Transverse colon (tissue), 4 donors: Measurements from ENCODE around the genes TMEM81, CDK18 and ELK4.

DNA sequence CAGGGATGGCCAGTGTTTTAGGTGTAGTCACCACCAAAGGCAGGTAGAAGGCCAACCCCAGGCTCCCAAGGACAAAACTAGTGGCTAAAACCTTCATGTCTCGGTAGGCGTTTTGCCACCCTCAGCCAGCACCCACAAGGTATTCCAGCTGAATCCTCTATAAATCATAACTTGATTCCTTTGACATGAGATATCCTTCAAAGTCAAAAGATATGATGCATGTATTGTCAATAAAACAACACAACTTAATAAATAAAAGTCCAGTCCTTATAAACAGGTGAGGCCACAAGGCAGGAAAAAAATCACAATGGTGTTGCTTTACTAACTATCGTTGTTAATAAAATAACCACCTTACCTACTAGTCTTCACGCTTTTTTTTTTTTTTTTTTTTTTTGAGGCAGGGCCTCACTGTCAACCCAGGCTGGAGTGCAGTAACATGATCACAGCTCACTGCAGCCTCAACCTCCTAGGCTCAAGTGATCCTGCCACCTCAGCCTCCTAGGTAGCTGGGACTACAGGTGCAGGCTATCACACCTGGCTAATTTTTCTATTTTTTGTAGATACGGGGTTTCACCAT, at the start of gene TMEM81:
Gene TMEM81, minus strand, starts transcription at position 237 of the 577 bp plus-strand sequence.
- PRO-cap, result no peak
- RAMPAGE, long total RNA, 4 experiments, result no peak in any of the 4 experiments

DNA sequence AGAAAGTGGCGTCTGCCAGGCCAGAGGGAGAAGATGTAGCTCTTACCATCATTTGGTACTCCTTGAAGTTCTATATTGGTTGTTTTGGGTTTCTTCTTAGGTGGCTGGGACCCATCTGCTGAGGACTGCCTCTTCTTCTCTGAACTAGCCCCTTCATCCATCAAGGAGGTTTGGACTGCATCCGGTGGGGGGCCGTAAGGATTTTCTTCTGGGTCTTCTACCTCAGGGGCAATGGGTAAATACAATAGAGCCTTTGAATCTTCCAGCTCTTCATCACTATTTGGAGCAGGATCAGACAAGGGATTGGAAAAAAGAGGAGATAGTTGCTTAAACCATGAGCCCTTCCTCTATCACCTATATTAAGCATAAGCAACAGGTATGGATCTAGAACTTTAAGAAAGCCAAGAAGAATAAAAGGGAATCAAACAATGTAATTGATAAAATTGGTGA, 12.4 kb upstream of the TMEM81 start:
- PRO-cap, result no peak
- RAMPAGE, long total RNA, 4 experiments, result start-site peak on the minus strand in 2 of 4 experiments, centred at positions 200 to 214 of the sequence, 7 to 16 reads per replicate

DNA sequence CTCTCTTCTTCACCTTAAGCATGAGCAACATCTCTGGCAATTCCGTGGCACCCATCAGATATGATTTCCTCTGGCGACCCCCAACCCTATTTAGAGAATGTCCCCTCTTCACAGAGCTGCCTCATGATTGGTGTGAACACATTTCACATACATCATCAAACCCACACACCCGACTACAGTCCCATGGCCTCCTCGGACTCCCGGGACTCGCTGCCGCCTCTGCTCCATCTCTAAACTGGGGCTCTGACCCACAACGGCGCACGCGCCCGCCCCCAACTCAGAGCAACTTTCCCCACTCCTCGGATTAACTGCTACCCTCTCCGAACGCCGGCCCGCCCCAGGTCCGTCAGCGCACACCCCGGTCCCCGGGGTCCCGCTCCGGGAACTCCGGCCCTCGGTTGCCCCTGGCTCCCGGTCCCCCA, 848 bp downstream of the DSTYK start:
- PRO-cap, result no peak
- RAMPAGE, long total RNA, 4 experiments, result no peak in any of the 4 experiments

GRCh38 chr1:205293442-205294031, 28.0 kb downstream of the NUAK2 start:
- PRO-cap, result no peak
- RAMPAGE, long total RNA, 4 experiments, result no peak in any of the 4 experiments

GRCh38 chr1:205455305-205455777, 504 bp downstream of the BLACAT1 start:
- PRO-cap, result no peak
- RAMPAGE, long total RNA, 4 experiments, result no peak in any of the 4 experiments

DNA sequence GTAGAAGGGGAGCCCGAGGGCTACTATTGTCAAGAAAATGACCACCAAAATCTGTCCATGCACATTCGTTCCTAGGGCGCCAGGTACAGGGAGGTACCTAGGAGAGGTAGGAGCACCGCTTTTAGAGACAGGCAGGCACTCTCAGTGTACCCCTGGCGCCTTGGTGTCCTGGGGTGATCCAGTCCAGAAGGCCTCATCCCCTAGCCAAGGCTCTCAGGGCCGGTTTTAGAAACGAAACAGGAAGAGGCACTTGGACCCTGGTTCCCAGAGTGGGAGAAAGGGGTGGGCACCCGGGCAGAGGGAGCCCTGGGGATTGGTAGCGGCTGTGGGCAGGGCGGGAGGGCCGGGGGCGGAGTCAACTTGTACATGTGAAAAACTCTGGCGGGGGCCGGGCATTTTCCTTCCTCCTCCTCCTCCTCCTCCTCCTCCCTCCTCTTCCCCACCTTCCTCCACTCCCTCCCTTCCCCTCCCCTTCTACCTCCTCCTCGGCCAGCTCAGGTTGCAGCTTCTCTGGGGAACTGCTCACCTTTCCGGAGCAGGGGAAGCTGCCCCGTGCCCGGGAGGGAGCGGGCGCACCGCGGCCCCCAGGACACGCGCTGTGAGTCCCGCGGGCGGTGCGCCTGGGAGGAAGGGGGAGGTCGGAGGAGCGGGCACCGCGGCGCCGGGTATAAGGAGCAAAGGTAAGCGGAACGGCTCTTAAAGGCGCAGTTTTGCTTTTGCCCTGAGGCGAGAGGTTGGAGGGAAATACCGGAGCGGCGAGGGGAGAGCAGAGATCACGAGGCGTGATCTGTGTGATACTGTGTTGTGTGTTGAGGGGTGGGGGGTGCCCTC, at the start of gene CDK18:
Gene CDK18, plus strand, starts transcription at position 471 of the 831 bp plus-strand sequence.
- PRO-cap, result bidirectional peak, plus-strand start at position 525 of the sequence, minus-strand start at position 227 of the sequence; bidirectional peak, plus-strand start at position 724 of the sequence, minus-strand start at position 598 of the sequence
- RAMPAGE, long total RNA, 4 experiments, result start-site peak on the plus strand in 2 of 4 experiments, centred at positions 482 to 495 of the sequence, 110 to 156 reads per replicate

DNA sequence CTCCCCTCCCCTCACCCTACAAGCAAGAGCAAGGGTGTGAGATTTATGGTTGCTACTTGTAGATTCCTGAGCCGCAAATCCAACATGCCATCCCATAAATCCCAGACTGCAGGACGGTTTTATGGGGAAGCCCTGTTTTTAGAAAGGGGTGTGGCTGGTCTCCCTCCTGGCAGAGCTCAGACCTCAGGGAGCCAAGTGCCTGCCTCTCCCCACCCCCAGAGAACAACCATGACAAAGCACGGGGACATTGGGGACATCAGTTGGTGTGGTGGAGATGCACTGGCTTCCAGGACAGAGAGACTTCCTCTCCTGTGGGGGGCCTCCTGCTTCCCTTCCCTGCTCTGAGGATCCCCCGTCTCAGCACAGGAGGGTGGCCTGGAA, 15.3 kb downstream of the CDK18 start:
- PRO-cap, result unidirectional peak, plus-strand start at position 259 of the sequence
- RAMPAGE, long total RNA, 4 experiments, result no peak in any of the 4 experiments

- PRO-cap, result bidirectional peak, plus-strand start at chr1:205632081, minus-strand start at chr1:205631972
- RAMPAGE, long total RNA, 4 experiments, result no peak in any of the 4 experiments
Observed at GRCh38 chr1:205631943-205632128, at the start of gene ELK4. Gene ELK4, minus strand, starts transcription at chr1:205632011.

GRCh38 chr1:205632129-205632655, 381 bp upstream of the ELK4 start:
- PRO-cap, result no peak
- RAMPAGE, long total RNA, 4 experiments, result no peak in any of the 4 experiments

DNA sequence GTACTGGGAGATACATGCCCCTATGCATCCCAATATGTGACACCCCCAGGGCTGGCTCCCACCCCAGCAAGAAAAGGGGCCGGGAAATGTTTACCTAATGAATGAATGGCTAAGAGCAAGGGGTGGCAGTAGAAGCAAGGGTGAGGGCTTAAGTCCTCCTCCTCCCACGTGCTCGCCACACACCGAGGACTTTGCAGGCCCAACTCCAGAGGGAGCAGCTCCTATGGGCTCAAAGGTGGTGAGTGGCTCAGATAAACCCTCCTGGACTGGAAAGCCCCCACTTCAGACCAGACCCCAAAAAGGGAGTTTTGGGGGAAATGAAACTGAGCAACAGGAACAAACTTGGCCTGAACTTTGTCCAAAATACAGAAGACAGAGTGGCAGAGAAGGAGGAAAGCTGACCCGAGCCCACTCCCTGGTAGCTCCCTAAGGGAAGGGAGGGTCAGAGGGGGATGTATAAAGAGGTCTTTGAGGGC, 11.3 kb downstream of the SLC45A3 start:
- PRO-cap, result no peak
- RAMPAGE, long total RNA, 4 experiments, result no peak in any of the 4 experiments

GRCh38 chr1:205672952-205673622, 7.2 kb downstream of the SLC45A3 start:
- PRO-cap, result bidirectional peak, plus-strand start at chr1:205673307, minus-strand start at chr1:205673190
- RAMPAGE, long total RNA, 4 experiments, result start-site peak on the minus strand in 1 of 4 experiments, at chr1:205673410-205673519 at its widest, 5 reads per replicate

DNA sequence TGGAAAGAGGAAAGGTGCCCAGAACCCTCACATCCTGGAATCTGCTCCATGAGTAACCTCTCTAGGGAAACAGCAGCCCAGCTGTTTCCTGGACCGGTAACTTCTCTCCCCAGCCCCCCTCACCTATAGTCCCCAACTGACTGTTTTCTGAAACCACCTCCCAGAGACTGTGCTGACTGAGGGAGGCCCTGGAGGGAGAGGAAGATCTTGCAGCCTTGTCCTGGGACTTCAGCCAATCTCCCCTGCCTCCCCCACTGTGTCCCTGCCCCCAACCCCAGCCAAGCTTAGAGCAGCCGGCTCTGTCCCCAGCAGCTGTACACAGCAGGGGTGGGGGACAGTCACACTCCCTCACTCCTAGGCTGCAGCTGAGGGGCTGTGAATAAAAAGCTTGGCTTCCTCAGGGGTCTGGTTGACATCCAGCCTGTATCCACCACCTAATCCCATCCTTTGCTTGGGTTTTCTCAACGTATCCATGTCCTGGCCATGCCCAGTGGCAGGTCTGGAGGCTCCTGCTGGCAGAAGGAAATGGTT, 20.8 kb upstream of the SLC45A3 start:
- PRO-cap, result no peak
- RAMPAGE, long total RNA, 4 experiments, result no peak in any of the 4 experiments

DNA sequence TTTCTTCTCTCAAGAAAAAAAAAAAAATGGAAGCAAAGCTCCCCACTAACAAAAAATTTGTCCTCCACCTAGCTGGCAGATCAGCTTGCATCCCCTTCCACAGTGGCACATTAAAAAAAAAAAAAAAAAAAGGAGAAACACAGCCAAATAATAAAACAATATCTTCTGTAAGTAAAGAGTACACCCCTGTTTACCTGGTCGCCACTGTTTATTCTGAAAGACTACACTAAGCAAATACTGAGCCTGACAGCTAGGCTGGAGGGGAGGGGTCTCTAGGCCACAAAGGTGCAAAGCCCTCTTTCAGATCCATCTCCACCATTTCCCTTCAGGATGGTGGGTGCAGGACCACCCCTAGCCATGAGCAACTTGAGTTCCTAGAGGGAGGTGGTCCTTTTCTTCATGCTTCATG, 22.7 kb upstream of the SLC45A3 start:
- PRO-cap, result no peak
- RAMPAGE, long total RNA, 4 experiments, result no peak in any of the 4 experiments

DNA sequence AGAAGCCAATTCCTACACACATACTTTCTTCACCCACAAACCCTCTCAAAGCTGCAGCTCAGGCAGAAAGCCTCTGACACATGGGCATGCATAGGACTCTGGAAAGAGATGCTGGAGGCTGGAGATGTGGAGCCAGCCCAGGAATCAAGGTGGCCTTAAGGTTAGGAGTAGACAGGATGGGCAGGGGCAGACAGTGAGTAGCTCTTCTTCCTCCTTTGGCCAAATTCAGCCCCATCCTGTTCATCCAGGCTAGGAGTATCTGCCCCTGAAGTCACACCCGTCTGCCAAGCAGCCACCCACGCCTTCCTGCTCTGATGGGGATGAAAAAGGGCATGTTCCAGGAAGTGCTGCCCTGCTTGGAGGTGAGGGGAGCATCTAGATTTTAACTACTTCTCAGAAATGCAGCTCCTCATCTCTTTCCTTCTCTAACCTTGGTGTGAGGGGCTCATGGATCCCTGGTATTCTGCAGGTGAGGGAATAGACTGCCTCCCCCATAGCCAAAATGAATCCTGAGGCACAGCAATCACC, 7.7 kb downstream of the SLC41A1 start:
- PRO-cap, result no peak
- RAMPAGE, long total RNA, 4 experiments, result no peak in any of the 4 experiments

DNA sequence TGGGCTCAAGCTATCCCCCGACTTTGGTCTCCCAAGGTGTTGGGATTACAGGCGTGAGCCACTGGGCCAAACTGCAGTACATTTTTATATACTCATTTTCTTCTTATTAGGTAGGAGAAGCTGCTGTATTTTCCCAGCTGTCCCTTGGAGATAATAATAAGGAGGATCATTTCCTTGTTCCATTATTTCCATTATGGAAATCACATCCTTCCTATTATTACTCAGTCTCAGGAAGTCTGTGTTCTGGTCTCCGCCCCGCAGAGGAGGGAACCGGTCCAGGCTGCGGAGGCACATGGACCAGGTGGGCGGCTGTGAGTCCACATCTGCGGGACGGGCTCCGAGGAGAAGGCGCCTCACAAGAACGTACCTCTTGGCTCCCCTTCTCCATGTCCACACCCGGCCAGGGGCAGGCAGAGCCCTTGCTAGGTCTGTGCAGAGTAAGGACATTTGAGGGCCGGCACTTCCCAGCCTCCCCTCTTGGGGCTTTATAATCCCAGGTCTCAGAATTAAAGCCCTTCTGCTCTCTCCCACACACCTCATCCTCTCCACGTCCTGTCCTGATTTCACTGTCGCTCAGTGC, 14.6 kb downstream of the RAB7B start:
- PRO-cap, result no peak
- RAMPAGE, long total RNA, 4 experiments, result no peak in any of the 4 experiments

DNA sequence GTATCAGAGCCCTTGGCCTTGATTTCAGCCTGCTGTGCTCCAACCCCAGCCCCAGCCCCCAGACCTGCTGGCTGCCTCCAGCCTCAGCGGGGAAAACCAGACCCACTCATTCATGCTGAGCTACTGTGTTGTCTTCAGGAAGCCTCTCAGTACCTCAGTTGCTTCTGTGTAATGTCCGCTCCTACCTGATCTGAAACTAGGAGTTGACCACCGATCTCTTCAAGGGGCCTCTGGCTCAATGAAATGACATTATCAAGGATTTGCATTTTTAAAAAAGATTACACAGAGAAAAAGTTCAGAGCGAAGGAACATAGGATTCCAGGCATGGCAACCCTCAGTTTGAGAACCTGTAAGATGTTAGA, 1.3 kb downstream of the IKBKE start:
- PRO-cap, result unidirectional peak, minus-strand start at position 192 of the sequence
- RAMPAGE, long total RNA, 4 experiments, result no peak in any of the 4 experiments

DNA sequence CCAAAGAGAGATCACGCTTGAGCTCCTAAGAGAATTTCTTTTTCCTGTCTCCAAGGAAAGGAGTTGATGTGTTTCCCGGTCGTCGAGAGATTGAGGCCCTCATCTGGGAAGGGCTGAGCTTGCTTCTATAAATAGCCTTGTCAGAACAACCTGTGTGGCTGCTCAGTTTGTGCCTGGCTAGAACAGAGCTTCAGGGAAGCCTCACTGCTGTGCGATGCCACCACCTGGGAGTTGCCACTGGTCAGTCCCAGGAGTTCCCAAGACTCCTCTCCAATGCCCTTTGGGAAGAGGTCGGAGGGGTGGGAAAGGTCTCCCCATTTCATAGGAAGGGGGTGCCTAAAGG, 52.2 kb downstream of the EIF2D start:
- PRO-cap, result no peak
- RAMPAGE, long total RNA, 4 experiments, result no peak in any of the 4 experiments

DNA sequence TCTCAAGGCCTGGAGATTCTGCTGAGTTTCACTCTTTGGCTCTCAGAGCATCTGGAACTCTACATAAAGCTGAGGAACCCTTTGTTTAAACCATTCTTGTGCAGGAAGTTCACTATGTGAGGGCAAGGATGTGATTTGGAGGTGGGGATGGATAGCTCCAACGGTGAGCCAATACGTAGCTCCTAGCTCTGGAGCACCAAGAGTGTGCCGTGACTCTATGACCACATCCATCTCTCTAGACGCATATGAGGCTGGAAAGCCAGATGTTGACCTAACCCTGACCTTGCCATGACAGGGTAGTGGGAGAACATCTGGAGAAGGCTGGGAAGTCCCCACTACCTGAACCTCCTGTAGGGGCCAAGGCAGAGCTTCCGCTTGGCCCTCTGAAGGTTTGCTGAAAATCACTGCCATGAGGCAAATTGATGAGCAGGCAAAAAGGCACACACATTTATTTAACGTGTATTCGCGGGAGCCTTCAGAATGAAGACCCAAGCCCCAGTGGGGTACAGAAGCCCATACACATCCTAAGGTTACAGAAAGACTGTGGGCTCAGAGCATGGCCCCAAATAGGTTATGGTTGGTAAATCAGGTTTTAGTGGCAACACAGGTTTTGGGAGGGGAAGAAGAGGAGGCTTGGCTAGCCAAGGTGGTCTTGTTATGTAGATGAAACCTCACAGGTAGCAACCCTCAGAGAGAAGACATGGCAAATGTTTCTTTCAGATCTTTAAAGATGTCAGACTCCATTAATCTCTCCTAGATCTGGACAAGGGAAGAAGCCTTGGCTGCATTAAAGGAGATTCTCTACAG, 43.3 kb downstream of the EIF2D start:
- PRO-cap, result no peak
- RAMPAGE, long total RNA, 4 experiments, result no peak in any of the 4 experiments

GRCh38 chr1:206573291-206574504, 38.6 kb downstream of the EIF2D start:
- PRO-cap, result no peak
- RAMPAGE, long total RNA, 4 experiments, result no peak in any of the 4 experiments

DNA sequence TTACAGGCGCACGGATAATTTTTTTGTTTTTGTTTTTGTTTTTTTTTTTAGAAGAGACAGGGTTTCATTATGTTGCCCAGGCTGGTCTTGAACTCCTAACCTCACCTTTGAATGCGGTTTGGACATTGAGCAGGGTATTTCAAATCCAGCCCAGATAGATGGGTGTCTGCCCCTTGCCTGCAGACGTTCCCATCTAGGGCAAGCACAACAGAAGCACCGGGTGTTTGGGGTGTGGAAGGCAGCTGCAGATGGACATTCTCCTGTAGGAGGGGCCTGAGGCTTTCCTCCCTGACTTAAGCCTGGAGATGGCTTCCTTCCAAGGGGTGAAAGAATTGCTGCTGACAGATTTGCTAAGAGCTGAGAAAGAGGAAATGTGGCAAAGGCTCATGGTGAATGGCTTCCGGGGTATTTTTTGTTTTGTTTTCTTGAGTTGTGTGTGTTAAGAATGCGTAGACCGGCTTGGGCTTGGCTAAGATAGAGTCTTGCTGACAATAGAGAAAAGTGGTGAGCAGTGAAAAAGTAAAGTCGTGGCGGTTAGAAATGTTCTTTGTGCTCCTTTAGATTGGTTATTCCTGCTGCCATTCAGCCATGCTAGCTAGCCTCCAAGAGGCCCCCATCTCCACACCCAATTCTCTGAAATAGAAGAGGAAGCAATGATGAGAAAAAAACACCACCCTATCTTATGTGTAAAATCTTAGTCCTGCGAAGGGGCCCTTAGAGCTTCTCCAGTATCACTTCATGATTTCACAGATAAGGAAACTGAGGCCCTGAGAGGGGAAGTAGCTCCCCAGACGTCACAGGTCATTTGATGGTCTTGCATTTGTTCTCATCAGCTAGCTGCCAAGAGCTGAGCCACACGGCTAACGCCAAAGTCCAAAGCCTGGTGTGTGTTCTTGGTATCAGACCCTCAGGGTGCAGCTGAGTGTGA, 37.0 kb downstream of the EIF2D start:
- PRO-cap, result no peak
- RAMPAGE, long total RNA, 4 experiments, result no peak in any of the 4 experiments